Panc1 (cell line): ENCODE data around the genes GOSR2, OSBPL7 and SCRN2.

DNA sequence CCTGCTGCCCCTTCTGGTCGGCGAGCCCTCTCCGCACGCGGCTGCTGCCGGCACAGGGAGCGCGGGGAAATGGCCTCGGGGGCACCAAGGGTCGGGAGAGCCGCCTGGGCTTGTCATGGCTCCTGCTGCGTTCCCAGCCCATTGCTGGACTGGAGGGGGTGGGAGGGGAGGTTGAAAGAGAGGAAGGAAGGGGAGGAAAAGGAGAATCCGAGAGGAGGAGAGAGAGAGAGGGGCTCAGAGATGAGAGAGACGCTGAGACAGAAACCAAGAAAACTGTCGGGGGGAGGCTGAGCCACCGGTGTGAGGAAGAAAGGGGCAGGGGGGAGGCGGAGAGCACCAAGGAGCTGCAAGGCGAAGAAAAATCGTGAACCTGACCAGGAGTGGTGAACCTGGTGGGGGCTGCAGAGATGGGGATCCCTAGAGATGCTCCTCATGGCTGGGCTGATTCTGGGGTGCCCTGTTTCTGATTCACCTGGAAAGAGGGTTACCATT, 1.7 kb upstream of the WNT3 start:
- RRBS, 2 experiments, result no CpG with 5 or more reads among the region's 19 CpGs

DNA sequence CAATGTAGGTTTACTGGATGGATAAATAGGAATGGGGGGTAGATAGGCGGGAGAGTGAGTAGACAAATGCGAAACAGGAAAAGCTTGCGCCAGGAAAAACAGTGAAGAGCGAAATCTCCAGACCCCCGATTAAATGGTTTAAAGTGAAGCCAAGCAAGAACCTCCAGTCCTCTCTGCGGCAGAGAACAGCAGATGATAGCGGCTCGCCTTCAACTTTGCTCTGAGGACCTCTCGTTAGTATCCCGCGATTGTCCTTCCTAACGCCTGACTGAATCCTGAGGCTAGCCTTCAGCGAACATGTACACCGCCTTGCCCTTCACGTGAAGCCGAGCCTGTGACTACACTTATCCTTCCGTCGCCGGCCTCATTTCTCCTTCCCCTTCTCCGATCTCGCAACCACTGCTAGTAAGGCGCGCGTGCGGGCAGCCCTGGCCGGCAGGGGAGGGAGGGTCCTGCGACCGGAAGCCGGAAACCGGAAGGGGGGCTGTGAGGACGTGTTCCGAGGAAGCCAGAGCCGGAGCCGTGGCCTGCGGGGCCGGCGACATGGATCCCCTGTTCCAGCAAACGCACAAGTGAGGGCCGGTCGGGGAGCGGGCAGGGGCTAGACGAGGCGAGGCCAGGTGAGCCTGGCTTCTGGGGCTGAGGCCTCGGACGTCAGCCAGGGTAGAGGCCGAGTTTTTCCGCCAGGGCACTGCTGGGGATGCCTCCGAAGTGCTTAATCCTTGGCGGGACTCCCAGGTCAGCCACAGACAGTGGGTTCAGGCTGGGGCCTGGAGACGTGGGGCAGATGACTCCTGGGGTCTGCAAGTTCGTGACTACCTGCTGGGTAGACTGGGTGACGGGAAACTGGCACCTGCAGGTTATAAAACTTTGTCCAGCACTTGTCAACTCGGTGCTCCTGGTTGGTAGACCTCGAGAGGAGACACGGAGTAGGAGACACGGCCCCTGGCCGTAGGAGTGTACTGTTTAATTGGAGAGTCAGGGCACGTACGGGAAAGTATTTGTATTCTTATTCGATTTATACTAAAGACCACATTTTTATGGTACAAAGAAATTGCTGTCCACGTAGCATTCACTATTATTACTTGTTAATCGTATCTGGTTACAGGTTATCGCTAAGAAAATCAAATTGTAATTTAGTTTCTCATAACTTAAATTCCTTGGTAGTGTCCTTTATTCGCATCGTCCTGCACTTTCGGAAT, at the start of gene GOSR2:
Gene GOSR2, plus strand, starts transcription at position 511 of the 1,202 bp plus-strand sequence.
- RRBS, 2 experiments, result 2 to 3% methylated on average over 12 to 13 of the region's 66 CpGs

GRCh38 chr17:46925461-46926003, 2.6 kb downstream of the GOSR2 start:
- RRBS, 2 experiments, result no CpG with 5 or more reads among the region's 3 CpGs

GRCh38 chr17:46928933-46929402, 6.0 kb downstream of the GOSR2 start:
- RRBS, 2 experiments, result no CpG with 5 or more reads among the region's 5 CpGs

GRCh38 chr17:46940734-46941256, 17.8 kb downstream of the GOSR2 start:
- RRBS, 2 experiments, result no CpG with 5 or more reads among the region's 6 CpGs

GRCh38 chr17:47120263-47121055, 68.6 kb downstream of the CDC27 start:
- RRBS, 2 experiments, result no CpG with 5 or more reads among the region's 7 CpGs

- RRBS, 2 experiments, result no CpG with 5 or more reads among the region's 6 CpGs
Measured at GRCh38 chr17:47188064-47188637, 944 bp downstream of the CDC27 start.

DNA sequence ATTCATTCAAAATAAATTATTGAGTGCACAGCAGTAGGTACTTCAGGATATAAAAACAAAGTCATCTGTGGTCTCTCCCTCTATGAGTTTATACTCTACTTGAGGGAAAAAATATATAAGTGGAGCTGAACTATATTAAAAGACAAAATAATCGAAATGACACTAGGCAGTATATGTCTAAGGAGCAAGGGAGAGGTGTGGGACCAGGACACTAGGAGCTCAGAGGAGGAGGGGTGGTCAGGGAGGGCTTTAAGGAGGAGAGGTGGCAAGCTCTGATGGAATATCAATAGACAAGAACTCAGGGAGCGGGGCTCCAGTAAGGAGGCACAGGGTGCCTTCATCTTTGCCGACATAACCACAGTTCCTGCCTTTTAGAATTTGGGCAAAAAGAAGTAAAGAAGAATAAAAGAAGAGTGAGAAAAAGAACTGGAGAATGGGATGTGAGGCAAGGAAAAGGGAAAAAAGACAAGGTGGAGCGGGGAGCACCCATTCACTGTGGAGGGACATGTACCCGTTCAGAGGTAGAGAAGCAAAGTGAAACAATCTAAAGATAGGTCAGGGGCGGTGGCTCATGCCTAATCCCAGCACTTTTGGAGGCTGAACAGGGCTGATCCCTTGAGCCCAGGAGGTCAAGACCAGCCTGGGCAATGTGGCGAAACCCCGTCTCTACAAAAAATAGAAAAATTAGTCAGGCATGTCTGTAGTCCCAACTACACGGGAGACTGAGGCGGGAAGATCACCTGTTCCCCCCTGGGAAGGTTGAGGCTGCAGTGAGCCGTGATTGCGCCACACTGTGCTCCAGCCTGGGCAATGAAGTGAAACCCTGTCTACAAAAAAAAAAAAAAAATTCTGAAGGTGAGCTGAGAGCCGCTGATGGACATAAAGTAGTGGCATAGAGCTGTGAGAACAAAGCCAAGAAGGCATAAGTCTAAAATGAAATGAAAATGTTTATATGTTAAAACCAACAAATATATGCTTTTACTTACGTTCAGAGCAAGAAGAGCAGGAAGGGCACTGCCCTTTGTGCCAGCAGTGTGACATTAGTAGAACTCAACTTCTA, 21.6 kb downstream of the MYL4 start:
- RRBS, 2 experiments, result no CpG with 5 or more reads among the region's 14 CpGs

DNA sequence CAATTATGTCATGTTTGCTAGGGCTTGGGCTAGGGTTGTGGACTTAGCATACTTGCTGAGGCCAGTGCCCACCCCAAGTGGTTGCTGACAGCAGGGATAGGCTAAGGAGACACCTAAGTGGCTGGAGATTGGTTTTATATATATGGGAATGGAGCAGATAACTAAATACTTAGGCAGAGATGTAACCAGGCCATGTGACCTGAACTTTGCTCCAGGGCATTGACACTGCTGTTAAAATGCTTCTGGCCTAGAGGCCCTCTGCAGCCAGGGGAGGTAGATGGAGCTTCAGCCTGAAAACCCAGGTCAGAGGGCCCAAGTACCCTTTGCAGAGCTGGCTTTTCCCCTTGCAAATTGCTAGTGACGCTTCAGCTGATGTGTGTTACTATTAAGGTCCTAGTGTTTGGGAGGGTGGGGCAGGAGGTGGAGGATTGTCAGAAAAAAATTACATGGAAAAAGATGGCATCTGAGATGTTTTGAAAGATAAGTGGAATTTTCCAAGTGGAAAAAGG, 1.4 kb upstream of the ITGB3 start:
- RRBS, 2 experiments, result no CpG with 5 or more reads among the region's 1 CpG

- RRBS, 2 experiments, result no CpG with 5 or more reads among the region's 5 CpGs
Measured at GRCh38 chr17:47294211-47294722, 29.5 kb upstream of the EFCAB13 start.

DNA sequence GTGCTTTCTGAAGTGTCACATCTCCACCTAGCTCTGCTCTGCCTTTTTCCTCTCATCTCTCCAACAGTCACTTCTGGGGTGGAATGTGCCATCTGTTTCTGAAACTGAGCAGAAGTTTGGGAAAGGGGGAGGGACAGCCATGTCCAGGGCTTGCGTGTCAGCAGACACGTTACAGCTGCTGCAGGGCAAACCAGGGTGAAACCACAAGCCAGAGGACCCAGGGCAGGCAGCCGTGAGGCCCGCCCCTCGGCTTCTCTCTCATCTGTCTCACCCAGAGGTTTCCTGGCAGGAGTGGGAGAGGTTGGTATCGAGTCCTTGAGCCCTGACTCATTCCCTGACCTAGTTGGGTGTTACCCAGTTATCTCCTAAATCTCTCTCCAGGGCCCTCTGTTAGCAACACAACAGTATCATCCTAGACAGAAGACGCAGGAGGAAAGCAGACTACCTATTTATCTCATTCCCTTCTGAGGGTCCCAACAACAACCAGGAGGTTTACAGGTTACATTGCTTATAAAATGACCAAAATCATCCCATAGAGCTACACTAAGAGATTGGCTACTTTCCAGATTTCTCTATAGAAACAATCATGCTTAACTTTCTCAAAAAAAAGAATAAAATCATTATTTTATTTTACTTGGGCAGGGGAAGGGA, 28.5 kb upstream of the NPEPPS start:
- RRBS, 2 experiments, result no CpG with 5 or more reads among the region's 7 CpGs

DNA sequence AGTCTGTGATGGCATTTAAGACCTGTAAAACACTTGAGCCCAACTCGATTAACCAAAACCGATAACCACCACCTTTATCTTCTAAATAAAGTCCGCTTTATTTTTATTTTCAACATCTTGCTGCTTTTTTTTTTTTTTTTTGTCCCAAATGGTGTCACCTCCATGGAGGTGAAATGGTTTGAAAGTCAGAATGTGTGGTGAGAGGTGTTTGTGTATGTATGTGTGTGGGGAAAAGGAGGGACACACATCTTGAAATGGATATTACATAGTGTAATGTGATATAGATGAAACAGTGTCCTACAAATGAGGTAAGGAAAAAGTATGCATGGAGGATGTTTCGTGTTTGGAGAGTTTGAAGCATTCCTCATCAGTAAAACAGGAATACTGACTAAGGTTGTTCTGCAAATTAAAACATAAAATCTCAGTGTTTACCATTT, 8.6 kb upstream of the TBKBP1 start:
- RRBS, 2 experiments, result no CpG with 5 or more reads among the region's 4 CpGs

- RRBS, 2 experiments, result 2 to 16% methylated on average over 6 of the region's 17 CpGs
Measured at GRCh38 chr17:47821471-47822019, at the start of gene OSBPL7. Gene OSBPL7 (minus strand): TSS chr17:47821794.

DNA sequence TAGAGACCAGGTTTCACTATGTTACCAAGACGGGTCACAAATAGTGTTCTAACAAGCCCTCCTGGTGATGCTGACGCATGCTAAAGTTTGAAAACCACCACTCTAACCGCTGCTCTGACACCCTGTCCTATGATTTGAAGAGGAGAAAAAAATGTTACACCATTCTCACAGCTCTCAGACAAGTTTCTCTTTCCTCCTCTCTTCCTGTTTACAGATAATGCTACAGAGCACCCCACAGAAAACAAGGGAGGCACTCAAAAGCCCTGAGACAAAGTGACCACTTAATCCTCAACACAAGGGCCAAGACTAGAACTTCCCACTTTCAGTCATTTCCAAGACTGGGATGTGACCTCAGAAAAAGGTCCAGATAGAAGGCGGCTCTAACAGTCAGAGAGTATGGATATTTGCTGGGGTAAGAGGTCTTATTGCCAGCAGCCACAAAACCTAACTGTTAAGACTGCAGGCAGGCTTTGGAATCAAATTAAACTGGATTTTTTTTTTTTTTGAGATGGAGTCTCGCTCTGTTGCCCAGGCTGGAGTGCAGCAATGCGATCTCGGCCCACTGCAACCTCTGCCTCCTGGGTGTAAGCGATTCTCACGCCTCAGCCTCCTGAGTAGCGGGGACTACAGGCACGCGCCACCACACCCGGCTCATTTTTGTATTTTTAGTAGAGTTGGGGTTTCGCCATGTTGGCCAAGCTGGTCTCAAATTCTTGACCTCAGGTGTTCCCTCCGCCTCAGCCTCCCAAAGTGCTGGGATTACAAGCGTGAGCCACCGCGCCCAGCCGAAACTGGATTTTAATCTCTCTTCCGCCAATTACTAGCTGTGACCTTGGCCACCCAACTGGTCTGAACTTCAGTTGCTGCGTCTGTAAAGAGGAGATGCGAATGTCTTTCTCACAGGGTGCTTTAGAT, 1.1 kb downstream of the MRPL10 start:
- RRBS, 2 experiments, result no CpG with 5 or more reads among the region's 22 CpGs

DNA sequence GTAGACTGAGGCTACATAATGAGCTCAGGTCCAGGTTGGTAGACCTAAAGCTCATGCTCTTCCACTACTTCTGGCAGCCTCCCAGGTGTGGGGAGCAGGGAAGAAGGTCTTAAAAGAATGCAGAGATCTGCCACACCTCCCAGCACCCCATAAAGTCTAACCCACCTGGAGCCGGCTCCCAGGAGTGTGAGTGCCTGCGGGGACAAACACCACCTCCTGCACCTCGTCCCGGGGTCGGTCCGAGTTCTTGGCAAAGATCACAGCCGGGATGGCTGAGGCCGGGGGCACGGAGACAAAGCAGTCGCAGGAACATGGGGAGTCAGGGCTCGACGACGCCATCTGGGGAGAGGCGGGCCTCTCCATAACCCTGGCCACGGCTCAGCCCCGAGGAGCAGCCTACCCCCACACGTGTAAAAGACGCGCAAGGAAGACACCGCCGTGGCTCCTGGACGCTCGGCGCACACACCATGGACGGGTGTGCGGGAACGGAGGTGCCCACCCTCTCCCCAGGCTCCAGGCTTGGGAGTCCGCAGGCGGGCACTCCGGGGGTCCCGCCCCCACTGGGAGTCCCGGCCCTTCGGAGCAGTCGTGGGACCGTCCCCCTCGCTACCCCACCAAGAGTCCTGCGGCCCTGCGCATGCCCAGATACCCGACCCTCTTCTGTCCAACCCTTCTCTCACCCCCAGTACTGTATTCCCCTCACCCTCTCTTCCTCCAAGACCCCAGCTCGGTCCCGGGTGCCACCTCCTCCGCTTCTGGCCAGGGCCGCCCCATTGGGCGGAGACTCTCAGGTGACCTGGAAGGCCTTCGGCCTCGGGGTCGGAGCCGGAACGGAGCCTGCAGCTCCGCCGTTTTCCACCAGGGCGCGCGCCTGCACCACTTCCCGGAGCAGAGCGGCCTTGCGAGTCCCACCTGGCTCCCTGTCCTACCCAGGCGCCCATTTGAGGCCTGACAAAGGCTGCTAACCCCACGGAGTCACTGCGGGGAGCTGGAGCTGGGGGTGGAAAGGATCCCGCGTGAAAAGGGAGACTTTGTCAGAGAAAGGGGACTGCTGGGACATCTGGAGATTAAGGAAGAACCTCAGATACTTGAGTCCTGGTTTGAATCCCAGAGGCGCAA, at the start of gene SCRN2:
Gene SCRN2, minus strand, starts transcription at position 769 of the 1,119 bp plus-strand sequence.
- RRBS, 2 experiments, result 2 to 8% methylated on average over 18 of the region's 63 CpGs

- RRBS, 2 experiments, result no CpG with 5 or more reads among the region's 5 CpGs
Measured at GRCh38 chr17:47949827-47950246, 7.8 kb downstream of the PRR15L start.

GRCh38 chr17:48003022-48004039, 32.4 kb downstream of the CDK5RAP3 start:
- RRBS, 2 experiments, result no CpG with 5 or more reads among the region's 22 CpGs

- RRBS, 2 experiments, result 84 to 90% methylated on average over 4 of the region's 6 CpGs
Measured at GRCh38 chr17:48036629-48037076, 944 bp downstream of the COPZ2 start.

DNA sequence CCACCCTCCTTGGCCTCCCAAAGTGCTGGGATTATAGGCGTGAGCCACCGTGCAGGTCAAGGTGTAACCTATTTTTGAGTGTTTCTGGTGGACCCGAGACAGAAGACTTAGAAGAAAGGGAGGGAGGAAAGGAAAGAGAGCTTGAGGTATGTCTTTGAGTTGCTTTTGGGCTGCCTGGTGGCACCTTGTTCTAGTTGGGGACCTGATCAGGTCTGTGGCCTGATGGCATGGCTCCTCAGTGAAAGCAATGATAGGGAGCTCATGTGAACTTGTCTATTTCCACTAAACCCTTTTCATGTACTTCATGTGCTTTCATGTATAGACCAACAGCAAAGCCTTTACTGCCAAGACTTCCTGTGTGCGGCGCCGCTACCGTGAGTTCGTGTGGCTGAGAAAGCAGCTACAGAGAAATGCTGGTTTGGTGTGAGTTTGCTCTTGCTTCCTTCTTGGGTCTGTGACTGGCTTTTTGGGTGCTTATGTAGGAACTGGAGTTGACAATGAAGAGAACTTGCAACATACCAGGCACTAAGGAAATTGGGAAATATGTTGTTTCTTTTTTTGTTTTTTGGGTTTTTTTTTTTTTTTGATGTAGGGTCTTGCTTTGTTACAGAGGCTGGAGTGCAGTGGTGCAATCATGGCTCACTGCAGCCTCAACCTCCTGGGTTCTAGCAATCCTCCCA, 5.6 kb downstream of the SNX11 start:
- RRBS, 2 experiments, result no CpG with 5 or more reads among the region's 8 CpGs

DNA sequence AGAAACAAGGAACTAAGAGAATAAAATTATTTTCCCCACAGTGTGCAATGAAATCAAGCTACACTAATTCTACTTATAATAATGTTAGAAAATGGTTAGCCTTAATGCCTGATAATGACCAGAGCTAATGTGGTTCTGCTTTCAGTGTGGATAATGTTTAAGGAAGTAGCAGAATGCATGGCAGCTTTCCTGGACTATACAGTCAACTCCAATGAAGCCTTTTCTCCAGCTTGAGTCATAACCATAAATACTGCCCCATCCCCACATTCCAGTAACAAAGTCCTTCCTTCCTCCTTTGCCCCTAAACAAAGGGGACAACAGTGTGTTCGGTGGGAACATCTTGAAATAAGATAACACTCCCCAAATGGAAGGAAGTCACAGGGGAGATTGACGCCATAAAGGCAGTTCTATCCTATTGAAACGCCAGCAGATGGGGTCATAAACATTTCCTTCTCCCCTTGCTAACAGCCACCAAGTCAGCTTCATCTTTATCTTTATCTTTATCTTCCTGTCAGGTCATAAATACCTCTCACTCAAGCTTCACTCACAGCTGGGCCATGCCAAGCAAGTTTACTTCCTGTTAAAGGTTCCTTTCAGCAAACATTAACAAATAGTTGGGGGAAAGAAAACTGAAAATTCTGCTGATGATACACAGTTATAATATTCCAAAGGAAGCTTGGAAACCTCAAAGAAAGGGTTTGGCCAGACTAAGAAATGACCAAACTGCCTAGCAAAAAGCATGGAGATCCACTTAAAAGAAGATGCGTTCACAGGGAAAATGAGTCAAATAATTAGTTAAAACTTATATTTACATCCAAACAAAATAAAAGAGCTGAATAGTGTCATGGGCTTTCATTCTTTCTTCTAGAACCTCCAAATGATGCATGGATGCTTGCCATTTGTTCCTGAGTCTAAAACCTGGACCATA, 136.7 kb downstream of the SNX11 start:
- RRBS, 2 experiments, result no CpG with 5 or more reads among the region's 4 CpGs